Endometrial microvascular endothelial cells (primary cell): ENCODE measurements around a stretch of chr1.

DNA sequence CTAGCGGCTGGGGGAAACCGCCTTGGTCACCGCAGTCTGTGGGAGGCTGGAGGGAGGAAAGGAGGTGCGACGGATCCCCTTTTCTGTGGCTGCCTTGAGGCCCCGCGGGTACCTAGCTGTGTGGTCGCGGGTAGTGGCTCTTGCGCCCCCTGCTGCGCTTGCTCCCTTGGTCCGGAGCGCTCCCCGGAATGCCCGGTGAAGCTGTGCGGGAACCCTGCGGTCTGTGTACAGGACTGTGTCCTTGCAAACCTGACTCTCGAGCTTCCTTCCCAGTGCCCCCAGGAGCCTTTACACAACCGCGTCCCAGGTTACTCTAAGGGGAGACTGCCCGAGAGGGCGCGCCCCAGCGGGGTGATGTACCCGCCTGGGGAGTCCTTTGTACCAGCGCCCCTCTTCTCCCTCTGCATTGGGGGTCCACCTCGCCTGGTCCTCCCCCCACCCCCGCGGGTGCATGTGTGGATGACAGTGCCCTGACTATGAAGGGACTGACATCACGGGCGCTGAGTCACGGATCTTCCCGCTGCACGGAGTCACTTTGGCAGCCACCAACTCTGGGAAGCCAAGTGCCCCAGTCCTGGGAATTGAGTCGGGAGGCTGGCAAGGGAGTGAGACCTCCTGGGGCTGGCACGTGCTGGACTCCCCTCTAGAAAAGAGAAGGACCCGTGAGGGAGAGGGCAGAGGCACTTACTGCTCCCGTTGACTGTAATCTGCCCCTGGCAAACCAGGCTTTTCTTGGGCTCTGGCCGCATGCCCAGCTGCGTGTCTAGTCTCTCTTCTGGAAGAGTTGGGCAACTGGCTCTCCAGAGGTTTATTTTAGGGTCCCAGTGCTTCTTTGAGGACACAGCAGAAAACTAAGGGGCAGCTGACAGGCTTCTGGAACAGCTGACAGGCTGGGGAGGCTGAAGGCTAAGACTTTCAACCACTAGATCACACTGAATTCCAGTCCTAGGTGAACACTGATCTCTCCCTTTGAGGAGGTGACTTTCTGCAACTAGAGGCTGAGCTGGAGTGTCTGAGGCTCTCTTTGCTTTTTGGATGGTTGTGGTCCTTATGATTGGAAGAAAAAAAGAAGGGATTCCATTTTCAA is 951 bp downstream of the IL6R start:
- RAMPAGE, long total RNA, result no peak

DNA sequence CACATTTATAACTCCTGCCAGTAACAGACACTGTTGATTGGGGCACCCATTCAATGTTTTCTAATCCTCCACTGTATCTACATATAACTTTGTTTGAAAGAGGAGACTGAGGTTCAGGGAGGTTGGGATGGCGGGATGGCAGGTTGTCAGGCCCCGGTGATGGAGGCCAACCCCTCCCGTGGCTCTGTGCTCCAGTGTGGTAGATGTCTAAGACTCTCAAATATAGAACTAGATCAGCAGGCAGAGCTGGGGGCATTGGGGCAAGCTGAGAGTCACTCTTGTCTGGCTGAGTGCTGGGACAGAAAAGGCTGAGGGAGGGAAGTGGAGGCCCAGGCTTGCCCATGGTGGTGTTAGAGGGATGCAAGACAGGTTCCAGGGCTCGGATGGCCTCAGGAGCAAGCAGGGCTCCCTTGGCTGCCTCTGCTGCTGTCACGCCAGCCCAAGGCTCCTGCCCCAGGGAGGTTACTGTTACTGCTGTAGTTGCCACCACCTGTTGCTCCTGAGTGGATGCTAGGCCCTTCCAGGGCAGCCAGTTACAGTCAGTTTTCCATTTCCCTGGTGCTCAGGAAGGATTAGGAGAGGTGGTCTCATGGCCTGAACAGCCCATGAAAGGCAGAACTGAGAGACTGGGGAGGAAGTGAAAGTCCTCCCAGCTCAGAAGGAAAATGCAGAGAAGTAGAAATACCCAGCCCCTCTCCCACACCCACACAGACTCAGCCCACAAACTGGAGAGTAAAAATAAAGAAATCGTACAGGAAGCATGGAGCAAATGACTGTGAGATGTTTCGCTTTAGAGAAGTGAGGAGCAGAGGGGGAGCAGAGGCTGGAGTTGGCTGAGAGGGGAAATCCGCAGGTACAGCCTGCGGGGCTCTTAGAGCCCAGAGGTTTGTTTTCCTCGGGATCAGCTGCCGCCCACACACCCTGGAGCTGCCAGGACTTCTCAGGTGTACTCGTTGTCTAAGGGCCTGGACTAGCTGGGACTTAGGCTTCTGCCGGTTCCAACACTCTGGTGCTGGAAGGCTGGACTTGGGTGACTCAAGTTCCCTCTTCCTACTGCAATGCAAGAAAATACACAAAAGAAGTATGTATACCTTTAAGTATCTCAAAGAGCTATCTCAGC is 2.1 kb downstream of the IL6R start:
- RAMPAGE, long total RNA, result no peak

DNA sequence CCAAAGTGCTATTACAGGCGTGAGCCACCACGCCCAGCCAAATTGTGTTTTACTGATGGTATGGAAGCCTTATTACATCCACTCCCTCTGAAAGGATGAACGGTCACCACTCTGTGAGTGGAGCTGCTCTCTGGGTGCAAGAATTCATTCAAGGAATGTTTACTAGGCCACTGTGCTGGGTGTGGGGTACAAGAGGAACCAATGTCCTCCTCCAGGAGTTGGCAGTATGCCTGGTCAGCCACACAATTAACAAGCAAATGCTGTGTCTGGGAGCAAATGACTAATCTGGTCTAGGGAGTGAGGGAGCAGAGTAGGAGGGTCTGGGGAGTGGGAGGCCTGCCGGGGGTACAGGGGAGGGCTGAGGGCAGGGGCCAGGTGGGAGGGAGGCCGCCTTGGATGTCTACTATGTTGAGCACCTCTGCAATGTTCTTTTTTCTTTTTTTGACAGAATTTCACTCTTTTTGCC is 27.2 kb upstream of the TDRD10 start:
- RAMPAGE, long total RNA, result no peak

DNA sequence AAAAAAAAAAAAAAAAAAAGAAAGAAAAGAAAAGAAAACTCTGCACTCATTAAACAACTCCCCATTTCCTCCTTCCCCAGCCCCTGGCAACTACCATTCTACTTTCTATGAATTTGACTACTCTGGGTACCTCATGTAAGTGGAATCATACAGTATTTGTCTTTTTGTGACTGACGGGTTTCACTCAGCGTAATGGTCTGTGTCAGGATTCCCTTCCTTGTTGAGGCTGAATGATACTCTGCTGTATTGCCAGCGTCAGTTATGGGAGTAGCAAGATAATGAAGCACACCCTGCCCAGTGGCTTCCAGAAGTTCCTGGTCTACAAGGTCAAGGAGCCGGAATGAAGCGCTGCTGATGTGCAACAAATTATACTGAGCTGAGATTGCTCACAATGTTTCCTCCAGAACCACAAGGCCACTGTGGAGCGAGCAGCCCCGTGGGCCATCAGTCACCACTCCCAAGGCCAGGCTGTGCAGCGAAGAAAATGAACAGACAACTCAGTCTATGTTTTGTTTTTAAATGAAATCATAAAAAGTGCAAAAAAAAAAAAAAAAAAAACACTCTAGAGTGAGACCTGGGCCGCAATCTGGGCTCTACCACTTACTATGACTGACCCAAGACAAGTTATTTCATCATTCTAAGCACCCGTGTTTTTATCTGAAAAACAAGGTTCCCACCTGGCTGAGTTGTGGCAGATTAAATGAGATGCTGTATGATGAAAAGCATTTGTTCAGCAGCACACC is 24.0 kb upstream of the TDRD10 start:
- RAMPAGE, long total RNA, result no peak

DNA sequence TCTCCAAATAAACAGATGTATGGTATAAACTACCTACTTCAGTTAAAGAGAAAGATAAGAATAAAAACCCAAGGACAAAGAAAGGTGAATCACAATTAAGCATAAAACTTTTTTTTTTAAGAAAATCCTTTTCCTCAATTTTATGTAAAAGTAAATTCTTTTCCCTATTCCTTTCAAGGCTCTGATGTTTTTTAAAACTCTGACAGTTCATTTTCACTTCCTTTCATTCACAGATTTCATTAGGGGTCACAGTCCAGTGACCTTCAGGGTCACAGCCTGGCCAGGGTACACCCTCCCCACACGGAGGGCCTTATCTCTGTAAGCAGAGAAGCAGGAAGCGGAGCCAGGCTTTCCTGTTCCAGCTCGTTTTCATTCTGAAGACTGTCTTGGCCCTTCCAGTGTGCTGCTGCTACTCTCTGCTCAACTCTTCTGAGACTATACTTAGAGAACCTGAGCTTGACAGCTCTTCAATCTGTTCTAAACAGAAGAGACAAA is 5.1 kb upstream of the TDRD10 start:
- RAMPAGE, long total RNA, result no peak

- RAMPAGE, long total RNA, result no peak
Measured at GRCh38 chr1:154598236-154598632, 9.8 kb downstream of the ADAR start.

GRCh38 chr1:154627819-154628326 is 19.9 kb upstream of the ADAR start:
- RAMPAGE, long total RNA, result no peak

- RAMPAGE, long total RNA, result no peak
Measured at GRCh38 chr1:154760153-154761046, 109.7 kb downstream of the KCNN3 start.

- RAMPAGE, long total RNA, result no peak
Measured at GRCh38 chr1:154809858-154810460, 60.1 kb downstream of the KCNN3 start.

DNA sequence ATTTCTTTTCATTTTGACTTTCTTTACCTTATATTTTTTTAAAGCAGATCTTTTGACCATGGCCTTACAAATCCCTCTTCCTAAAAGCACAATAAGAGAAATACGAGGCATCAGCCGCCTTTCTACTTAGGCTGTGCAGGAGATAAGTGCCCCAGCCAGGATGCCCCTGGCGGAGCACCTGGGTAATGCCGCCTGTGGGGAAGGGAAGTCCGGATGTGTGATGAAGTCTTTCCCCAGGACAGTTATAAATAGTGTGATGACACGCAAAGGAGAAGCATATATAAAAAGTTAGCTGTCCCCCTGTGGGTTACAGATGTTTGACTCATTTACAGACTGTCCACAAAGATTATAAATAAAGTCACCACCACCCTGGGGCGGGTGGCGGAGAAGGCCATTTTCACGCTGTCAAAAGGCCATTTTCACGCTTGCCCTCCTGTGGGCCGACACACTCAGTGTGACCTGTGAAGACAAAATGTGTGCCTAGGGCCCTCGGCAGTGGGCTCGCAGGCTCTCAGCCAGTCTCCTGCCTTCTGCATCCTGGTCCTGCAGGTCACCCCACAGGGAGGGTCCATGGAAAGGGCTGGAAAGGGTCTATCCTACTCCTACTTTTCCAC is 6.3 kb downstream of the KCNN3 start:
- RAMPAGE, long total RNA, result no peak

DNA sequence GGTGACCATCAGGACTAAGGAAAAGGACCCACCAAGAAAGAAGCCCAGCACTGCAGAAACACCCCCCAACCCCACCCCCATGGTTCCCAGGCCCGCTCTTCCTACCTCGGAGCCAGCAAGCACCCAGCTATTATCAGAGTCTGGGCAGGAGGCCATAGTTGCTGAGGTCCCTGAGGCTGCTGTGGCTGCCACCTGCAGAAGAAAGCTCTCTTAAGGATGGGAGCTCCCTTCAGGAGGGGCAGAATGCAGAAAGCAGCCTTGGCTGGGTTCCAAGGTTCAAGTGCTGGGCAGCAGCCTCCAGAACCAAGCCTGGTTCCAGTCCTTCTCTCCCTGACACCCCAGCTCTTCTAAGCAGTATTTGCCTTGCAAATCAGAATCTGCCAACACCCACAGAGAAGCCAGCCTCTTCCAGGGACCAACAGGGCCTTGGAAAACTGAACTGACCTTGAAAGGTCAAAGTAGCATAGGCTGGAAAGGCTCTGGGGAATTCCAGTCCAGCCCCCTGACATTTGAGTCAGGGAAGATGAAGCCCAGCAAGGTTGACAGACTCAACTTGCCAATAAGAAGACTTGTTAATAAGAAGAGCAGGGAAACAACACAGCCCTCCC is 2.2 kb downstream of the PBXIP1 start:
- RAMPAGE, long total RNA, result no peak

GRCh38 chr1:154960579-154961179 is 903 bp downstream of the PYGO2 start:
- RAMPAGE, long total RNA, result no peak

GRCh38 chr1:154983710-154984247 is 635 bp downstream of the FLAD1 start:
- RAMPAGE, long total RNA, result no peak

- RAMPAGE, long total RNA, result no peak
Measured at GRCh38 chr1:155010204-155010779, 7.7 kb downstream of the ZBTB7B start.

DNA sequence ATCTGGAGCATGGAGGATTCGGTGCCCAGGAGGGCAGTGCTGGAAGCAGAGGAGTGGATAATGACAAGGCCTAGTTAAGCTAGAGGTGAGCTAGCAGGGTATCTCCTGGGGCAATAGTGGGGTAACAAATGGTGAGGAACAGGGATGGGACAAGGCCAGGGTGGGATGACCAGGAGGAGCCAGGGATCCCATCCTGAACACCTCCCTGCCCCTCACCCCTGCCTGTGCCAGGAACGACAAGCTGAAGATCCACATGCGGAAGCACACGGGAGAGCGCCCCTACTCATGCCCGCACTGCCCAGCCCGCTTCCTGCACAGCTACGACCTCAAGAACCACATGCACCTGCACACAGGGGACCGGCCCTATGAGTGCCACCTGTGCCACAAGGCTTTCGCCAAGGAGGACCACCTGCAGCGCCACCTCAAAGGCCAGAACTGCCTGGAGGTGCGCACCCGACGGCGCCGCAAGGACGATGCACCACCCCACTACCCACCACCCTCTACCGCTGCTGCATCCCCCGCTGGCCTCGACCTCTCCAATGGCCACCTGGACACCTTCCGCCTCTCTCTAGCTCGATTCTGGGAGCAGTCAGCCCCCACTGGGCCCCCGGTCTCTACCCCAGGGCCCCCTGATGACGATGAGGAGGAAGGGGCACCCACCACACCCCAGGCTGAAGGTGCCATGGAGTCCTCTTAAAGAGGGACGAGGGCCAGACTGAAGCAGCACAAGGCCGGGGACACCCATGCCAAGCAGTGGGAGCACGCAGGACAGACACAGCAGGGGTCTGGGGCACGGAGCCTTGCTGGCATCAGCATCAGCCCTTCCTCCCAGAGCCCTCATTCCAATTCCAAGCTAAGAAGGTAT is 13.6 kb downstream of the ZBTB7B start:
- RAMPAGE, long total RNA, result no peak

- RAMPAGE, long total RNA, result no peak
Measured at GRCh38 chr1:155017903-155018164, 15.2 kb downstream of the ZBTB7B start.

GRCh38 chr1:155019396-155020124 is 14.0 kb downstream of the DCST2 start:
- RAMPAGE, long total RNA, result no peak

- RAMPAGE, long total RNA, result no peak
Measured at GRCh38 chr1:155034445-155034772, 785 bp downstream of the DCST1 start.

GRCh38 chr1:155037059-155037475 is 3.4 kb downstream of the DCST1 start:
- RAMPAGE, long total RNA, result no peak

DNA sequence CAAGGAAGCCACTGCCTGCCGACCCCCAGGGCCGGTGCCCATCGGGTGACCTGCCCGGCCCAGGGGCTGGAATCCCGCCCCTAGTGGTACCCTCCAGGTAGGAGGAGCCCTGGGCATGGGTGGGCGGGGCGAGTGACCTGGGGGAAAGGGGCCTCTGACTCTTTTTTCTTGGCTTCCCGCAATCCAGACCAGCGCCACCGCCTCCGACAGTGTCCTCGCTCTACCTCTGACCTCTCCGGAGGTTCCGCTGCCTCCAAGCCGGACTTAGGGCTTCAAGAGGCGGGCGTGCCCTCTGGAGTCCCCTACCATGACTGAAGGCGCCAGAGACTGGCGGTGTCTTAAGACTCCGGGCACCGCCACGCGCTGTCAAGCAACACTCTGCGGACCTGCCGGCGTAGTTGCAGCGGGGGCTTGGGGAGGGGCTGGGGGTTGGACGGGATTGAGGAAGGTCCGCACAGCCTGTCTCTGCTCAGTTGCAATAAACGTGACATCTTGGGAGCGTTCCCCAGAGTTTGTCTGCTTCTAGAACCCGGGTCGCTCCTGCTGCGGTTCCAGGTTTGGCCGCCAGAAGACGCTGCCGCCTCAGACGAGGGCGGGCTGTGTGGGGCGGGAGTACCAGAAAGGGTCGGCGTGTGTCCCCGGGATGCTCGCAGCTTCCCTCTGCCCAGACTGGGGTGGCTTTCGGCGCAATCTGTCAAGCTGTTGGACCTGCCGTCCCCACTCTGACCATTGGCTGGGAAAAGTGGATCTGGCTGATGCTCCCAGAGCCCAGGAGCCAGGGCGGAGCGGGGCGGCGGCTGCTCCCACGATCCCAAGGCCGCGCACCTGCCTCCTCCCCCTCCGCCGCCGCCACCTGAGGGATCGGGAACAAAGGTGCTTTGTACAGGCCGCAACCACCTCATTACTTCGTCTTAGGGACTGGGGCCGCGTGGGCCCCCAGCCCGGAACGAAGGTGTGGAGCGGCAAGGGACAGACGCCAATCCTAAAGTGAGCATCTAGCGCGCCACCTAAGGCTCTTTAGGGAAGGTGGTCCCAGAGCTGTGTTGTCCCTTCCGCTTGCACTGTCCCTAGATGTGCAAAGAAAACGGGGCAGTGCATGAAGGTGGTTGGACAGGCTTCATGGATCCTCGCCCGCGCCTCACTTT is 895 bp upstream of the EFNA4 start:
- RAMPAGE, long total RNA, result no peak